Calu3 (cell line): ENCODE results near the genes HMX2 and CHST15.

DNA sequence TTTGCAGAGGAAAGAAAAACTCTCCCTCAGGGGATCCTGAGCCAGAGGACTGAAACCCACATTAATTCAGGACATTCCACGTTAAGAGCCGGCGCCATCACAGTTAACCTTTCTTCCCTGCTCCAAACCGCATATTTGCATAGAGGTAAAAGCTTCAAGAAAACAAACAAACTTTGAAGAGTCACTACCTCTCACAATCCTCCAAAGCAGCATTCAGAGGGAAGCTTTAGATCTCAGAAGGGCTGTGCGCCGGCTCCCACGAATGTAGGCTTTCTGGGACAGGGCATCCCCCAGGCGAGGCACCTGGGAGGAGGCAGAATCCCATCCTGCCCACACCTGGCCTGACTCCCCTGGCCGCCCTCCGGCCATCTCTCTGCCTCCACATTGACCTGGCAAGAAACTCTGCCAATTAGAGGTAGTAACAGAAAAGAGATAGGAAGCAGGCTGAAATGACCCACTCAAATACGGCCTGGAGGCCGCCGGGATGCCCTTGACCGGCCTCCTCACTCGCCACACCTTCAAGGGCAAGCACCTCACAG, 17.5 kb downstream of the FGFR2 start:
- PRO-cap: no peak

DNA sequence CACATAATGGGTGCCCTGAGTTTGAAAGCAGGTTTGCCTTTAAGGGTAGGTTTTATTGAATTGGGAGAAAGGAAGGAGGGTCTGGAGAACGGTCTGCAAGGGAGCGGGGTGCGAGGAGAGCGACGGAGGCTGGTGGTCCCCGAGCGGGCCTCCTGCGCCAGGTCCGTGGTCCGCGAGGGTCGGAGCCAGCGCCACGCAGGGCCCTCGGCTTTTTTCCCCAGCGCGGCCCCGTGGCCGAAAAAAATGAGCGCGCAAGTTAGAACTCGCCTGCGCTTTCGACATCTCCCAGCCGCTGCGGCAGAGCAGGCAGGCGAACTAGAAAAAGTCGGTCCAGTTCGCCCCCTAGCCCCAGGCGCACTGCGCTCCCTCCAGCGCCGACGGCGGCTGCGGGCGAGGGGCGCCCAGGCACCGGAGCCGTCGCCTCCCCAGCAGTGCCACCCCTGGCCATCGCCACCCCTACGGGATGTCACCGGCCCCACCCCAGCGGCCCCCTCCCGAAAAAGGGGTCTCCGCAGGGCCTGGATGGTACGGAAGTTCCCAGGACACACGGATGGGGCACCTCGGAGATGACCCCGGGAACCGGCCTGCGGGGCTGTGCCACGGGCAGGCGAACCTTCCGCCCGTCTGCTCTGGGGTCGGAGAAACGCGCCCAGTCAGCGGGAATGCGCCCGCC, 1.1 kb downstream of the FGFR2 start:
- PRO-cap: no peak

- PRO-cap: no peak
These were observed 113.6 kb downstream of the TACC2 start for GRCh38 chr10:122102525-122102983.

GRCh38 chr10:122127729-122128252, 138.8 kb downstream of the TACC2 start:
- PRO-cap: no peak

DNA sequence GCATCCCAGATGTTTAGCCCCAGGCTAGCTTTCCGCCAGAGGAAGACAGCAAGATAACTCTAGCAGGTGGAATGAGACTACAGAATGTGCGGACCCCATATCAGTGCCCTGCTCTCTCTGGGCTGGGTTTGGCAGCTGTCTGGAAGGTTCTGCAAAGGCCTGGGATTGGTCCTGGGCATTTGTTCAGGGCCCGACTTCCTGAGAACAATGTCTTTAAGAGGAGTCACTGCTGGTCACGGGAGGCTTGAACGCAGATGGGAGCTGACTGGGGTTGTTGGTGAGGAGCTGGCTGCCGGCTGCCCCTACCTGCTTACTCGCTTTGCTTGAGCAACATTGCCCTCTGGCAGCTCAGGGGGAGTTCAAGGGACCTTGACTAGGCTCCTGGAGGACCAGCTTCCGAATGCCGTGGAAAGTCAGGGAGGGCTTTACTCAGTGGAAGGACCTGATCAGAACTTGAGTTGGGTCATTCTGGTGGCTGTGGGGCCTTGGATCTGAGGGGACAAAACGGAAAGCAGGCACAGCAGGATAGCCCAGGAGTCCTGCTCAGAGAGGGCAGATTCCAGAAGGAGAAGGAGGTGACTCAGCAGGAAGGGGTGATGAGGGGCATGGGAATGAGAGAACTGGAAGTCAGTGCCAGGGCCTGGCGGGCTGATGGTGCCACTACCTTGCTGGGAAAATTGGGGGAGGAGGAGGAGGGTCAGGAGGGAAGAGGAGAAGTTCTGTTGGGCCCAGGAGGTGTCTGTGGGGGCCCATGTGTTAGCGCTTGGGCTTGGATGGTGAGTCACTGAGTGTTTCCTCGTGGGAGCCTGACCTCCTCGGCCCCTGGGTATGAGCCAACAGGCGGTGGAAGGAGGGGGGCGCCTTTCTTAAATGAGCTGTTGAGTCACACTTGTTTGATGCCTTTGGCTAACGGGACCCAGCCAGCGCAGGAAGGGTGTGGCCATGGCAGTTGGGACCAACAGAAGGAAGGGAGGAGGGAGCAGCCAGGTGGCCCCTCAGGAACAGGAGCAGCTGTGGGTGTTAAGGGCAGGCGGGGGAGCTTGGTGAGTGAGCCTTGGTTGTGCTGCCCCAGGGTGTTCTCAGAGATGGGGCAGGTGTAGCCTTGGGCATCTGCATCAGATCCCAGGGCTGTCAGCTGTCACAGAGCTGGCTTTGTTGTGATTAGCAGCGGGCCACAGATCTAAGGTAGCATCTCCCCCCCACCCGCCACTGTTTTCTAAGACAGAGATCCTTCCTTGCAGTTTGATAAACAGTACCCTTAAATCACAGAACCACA, 130.2 kb upstream of the BTBD16 start:
- PRO-cap: no peak

- PRO-cap: no peak
These were observed 49.2 kb upstream of the BTBD16 start for GRCh38 chr10:122221818-122222408.

DNA sequence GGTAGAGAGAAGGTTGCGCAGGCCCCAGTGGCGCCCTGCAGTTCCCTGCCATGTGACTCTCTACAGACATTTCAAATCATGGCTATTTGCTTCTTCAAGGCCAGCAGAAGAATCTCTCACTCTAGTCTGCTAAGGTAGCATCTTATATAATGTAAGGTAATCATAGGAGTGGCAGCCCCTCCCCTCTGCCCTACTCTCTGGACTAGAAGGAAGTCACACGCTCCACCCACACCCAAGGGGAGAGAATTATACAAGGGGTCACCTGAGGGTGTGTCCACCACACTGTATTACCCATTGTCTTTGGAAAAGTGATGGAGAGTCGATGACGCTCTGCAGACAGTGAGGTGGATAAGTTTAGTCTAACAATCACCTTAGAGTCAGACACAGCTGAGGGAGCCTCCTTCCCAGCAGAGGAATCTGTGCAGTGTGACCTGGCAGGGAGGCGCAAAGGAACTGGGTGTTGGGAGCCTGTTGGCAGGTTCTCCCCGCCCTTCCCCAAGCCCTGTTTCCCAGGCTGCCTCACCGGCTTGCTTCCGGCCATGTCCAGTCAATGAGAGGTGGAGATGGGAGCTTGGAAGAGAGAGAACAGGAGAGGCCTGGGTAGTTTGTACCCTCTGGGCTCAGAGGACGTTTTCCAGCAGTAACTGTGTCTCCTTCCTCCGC, 35.5 kb upstream of the PLEKHA1 start:
- PRO-cap: bidirectional peak, plus-strand start at position 294 of the sequence, minus-strand start at position 118 of the sequence; unidirectional peak, plus-strand start at position 550 of the sequence

- PRO-cap: no peak
These were observed 38.0 kb downstream of the PLEKHA1 start for GRCh38 chr10:122412327-122413108.

DNA sequence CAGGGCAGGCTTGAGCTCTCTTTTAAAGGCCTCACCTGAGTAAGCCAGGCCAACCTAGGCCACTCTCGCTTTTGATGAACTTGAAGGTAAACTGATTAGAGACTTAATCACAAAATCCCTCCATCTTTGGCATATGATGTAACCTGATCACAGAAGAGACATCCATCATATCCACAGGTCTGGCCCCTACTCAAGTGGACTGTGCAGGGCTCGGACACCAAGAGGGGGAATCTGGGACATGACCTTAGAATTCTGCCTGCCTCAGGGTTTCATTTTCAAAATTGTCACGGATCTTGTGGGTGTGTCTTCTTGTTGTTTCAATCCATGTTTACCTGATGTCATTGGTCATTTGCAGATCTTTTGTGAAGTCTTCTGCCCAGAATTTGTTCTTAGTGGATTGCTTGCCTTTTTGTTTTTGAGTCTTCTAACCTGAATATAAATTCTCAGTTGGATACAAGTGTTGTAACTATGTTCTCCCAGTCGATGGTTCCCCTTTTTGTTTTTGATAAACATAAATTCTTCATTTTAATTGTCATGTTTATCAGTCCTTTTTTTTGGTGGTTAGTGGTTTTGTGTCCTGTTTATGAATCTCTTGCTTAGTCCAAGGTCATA, 5.8 kb upstream of the ARMS2 start:
- PRO-cap: no peak

DNA sequence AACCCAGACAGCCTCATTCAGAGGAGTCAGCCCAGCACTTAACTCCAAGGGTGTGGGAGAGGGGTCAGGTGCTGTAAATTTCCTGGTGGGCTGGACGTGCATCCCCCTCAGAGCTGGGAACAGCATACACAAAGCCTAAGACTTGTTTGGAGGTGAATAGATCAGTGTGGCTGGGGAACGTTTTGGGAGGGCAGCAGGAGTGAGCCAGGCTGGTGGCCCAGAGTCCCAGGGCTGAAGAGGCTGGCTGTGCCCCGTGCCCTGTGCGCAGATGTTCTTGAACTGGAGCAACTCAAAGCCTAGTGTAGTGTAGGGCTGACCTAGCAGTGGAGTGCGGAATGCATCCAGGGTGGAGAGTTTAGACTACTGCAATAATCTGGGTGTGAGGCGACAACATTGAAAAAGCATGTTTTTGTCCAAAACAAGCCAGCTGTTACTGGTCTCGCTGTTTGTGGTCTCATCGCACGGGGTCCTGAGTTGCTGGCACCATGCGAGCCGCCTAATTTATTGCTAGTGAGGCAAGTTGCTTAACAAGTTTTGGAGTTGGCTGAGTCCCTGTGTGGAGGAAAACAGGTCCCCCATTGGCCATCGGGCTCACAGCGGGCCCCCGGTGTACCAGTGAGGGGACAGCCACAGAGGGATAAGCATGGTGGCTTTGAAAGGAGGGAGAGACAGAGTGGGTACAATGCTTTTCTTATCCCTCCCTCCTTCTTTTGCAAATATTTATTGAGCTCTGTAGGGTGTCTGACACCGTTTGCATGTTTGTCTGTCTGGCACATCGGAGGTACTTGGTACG, 2.6 kb downstream of the HTRA1 start:
- PRO-cap: no peak

- PRO-cap: no peak
These were observed 41.8 kb upstream of the SPADH start for GRCh38 chr10:122630849-122631351.

DNA sequence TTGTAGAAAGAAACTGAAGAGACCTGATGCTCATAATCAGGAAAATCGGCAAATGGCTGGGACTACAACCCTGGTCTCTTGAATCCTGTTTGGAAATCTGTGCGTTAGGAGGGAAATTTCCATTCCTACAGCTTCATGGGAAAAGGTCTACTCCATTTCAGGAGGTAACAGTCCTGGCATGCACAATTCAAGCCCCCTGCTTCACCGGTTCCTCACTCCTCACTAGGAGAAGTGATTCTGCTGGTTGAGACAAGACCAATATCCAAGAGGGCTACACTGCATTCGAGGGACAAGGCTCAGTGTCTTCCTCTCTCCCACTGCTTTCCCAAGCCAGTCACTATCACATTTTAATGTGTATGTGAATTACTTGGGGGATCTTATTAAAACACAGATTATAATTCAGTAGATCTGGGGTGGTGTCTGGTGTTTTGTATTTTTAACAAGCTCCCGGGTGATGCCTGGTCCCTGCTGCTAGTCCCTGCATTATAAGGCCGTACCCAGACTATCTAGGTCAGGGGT, 11.4 kb downstream of the IKZF5 start:
- PRO-cap: no peak

- PRO-cap: no peak
These were observed 1.1 kb upstream of the HMX3 start for GRCh38 chr10:123134698-123135039.

DNA sequence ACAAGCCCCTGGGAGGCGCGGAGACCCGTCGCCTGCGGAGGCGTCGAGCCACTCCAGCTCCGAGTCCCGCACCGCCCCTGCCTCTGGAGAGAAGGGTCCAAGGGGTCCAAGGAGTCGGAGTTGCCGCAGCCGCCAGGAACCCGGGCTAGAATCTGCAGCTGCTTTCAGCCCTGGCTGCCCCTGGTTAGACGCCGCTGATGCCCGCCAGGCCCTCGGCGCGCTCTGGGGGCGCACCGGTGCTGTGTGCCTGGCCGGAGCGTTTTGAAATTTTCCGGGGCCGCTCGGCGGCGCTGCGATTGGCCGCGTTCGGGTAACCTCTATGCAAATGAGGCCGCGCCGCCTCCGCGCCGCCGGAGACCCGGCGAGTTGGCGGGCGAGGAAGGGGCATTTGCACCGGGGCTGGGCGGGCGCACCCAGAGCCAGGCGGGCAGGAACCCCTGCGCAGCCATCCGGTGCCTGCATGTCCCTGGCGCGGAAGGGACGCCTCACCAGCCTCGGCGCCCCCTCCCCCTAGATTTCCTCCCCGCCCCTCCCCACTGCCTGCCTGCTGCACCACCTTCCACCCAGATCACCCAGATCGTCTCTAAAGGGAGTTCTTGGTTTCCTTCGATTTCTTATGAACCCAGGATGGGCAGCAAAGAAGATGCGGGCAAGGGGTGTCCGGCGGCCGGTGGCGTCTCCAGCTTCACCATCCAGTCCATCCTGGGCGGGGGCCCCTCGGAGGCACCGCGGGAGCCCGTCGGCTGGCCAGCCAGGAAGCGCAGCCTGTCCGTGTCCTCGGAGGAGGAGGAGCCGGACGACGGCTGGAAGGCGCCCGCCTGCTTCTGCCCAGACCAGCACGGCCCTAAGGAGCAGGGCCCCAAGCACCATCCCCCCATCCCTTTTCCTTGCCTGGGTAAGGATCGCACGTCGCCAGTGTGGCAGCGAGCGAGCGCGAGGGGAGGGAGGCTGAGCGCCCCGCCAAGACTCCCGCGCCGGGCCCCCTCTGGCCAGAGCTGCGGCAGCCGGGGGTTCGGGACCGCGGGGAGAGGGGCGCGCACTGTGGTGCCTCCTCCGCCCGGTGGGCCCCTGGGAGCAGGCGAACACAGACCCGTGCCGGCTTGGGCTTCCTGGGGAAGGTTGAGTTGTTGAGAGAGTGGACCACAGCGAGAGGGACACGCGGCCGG, at the start of gene HMX2:
Gene HMX2 (plus strand): TSS at position 385 of the 1,166 bp plus-strand sequence.
- PRO-cap: unidirectional peak, plus-strand start at position 353 of the sequence

- PRO-cap: no peak
These were observed 60.1 kb downstream of the CHST15 start for GRCh38 chr10:124033293-124033772.

GRCh38 chr10:124048449-124049085, 44.8 kb downstream of the CHST15 start:
- PRO-cap: no peak

GRCh38 chr10:124093150-124094008, at the start of gene CHST15:
CHST15 (minus strand) TSS chr10:124093598.
- PRO-cap: bidirectional peak, plus-strand start at chr10:124093232, minus-strand start at chr10:124093040; bidirectional peak, plus-strand start at chr10:124093681, minus-strand start at chr10:124093564

- PRO-cap: no peak
These were observed 78.9 kb upstream of the CHST15 start for GRCh38 chr10:124172066-124172936.

DNA sequence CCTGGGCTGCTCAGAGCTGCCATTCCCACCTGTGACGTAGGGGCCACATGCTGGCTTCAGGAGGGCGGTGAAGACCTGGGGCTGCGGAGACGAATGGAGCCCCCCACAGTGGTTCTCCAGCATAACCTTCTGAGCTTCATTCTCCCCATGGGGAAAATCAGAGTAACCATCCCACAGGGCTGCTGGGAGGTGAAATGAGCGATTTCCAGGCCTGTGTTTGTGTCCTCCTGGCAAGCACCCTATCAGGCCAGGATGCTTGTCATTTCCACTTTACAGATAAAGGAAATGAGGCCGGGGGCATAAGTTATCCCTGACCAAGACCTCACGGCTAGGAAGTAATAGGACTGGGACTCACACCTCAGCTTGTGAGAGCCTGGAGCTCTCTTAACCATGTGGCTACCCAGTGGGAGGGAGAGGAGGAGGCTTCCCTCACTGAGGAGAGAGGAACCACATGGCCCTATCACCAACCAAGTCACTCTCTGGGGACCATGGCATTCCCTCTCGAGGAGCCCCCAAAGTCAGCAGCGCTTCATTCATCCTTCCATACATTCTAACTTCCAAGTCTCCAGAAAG, 127.8 kb upstream of the CHST15 start:
- PRO-cap: no peak

- PRO-cap: no peak
These were observed 127.5 kb downstream of the OAT start for GRCh38 chr10:124291083-124291825.